NCI-H460 (cell line): ENCODE results near the genes ZBTB2 and RMND1.

DNA sequence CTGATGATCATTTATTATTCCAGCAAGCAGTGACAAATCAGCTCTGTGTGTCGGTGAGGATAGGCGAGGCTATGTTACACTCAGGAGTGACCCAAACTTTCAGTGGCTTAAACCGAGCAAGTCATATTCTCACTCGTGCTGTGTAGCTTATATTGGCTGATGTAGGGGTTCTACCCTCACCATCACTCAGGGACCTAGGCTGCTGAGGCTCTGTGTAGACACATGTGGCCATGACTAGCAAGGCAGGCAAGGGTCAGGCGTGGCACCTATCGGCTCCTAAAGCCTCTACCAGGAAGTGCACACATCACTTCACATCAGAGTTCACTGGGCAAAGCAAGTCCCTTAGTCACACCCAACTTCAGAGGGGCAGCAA is 42.8 kb downstream of the PPP1R14C start:
RAMPAGE:
- cytosol, long total RNA = no peak
- long total RNA = no peak
- nucleus, long total RNA = no peak

DNA sequence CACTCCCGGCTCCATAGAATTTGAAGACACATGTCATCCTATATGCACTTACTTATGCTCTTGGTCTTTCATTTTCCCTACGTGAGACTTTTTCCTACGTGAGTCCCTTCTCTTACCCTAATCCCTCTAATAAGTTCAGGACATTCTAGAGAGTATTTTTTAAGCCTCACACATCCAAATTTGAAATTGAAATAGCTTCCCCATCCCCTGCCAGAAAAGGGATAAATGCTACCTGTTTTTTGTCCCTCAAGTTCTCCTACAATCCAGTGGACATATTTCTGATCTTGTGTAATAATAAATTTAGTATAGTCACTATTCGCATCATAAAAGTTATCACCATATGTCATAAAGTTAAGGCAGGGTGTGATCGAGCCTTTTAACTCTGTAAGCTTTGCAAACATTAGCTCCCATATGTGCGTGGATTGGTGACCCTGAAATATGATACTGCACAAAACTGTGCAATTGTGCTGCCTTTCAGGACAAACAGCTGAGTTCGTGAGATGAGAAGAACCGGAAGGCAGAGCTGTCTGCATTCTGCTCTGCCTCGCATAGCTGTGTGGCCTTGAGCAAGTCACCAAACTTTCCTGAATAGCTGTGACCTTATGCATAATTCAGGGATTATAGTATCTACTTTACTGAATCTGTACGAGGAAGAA is 3.4 kb upstream of the PLEKHG1 start:
RAMPAGE:
- cytosol, long total RNA = no peak
- long total RNA = no peak
- nucleus, long total RNA = no peak

DNA sequence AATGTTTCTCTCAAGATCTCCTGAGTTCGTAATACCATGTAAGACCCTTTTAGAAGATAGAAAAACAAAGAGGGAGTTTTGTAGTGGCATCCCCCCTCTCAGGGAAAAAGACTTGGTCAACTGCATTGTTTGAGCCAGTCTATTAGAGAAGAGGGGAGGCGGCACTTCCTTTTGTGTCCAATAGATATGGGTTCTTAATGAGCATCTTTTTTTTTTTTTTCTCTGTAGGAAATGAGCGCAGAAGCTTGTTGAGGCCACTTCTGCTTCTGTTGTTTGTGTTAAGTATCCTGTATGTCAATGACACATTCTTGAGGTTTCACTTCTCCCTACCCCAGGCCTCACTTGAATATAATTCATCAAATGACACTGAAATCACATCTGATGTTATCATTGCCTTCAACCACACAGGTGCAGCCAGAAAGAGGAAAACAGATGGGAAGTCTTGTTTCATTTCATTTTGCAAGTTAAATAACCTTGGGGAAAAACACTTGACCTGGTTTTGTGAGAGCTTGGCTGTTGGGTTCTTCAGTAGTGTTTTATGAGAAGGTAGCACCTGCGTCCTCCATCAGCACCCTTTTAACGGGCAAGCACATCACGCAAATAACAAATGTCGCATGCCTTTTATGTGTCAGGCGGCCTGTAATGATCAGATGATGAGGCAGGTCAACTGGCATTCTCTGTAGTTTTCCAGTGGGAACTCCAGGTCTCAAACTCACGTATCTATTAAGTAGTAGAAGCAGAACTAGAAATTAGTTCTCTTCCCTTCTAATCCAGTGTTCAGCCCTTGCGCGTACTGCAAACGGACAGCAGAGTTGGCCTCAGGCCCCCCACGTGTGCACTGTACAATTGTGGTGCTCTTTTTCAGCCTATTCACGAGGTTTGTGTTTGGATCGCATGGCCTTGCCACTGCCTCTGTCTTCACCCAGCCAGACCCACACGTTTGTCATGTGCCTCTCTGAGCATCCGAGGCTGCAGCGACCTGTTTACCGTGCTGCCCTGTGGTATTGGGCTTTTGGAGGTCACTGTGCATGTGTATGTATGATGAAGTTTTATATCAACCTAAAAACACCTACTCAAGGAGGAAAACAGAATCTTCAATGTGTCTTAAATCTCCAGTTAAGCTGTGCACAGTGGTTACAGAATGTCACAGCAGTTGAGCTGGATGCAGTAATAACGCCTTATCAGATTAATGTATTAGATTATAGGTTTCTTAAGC is 23.5 kb downstream of the PLEKHG1 start:
RAMPAGE:
- cytosol, long total RNA = no peak
- long total RNA = no peak
- nucleus, long total RNA = no peak

DNA sequence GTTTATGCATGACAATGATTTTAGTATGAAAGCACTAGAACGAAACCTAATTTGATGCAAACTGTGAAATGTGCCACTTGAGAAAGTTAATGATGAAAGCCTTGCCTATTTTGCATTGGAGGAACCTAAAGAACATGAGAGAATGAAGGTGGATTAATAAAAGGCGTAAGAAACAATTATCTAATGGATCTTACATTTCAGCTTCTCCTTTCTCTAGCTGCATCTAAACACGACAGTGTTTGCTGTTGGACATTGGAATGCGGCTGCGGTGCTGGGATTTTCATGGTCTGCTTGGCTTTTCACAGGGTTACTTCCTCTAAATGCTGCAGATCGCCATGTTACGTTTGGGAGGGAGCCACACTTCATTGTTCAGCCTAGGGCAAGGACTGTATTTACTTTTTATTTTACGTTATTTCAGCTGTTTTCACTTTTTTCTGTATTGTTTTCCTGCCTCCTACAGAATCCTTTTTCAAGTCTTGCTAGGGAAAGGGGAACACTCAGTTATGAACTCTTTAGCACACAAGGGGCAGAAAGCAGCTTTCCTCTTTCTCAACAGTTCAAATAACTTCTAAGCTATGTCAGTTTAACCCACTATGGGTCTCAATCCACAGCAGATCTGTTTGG is 98.0 kb upstream of the MTHFD1L start:
RAMPAGE:
- cytosol, long total RNA = no peak
- long total RNA = no peak
- nucleus, long total RNA = no peak

GRCh38 chr6:151059587-151060054 is 180.1 kb upstream of the AKAP12 start:
RAMPAGE:
- cytosol, long total RNA = no peak
- long total RNA = no peak
- nucleus, long total RNA = no peak

GRCh38 chr6:151136554-151137068 is 103.2 kb upstream of the AKAP12 start:
RAMPAGE:
- cytosol, long total RNA = no peak
- long total RNA = no peak
- nucleus, long total RNA = no peak

DNA sequence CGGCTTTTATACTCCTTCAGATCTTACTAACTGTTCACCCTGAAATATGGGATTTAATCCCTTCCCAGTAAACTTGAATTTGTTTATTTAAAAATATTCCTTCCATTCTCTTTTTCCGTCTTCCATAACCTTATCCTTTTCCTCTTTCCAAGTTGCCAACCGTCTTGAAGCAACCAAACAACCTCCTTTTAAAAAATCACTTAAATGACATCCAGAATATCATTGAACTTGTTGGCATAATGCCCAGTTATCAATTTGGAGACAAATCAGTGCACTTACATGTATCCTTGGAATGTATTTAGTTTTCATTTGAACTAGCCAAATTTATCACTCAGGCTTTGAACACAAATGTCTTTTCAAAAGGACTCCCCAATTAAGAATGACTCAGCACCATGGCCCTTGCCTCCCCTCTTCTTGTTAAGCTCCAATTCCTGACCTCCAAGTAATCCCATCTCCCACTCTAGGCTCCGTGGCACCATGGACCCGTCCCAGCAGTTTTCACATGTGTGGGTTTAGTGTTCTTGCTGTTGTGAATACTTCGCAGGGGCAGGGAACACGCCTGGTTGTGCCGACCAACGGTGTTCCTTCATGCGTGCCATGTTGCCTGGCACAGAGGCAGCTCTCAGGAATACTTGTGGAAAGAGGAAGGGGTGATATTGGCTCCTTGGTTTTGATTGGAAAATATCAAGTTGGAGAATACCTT is 2.6 kb downstream of the AKAP12 start:
RAMPAGE:
- cytosol, long total RNA = no peak
- long total RNA = no peak
- nucleus, long total RNA = no peak

DNA sequence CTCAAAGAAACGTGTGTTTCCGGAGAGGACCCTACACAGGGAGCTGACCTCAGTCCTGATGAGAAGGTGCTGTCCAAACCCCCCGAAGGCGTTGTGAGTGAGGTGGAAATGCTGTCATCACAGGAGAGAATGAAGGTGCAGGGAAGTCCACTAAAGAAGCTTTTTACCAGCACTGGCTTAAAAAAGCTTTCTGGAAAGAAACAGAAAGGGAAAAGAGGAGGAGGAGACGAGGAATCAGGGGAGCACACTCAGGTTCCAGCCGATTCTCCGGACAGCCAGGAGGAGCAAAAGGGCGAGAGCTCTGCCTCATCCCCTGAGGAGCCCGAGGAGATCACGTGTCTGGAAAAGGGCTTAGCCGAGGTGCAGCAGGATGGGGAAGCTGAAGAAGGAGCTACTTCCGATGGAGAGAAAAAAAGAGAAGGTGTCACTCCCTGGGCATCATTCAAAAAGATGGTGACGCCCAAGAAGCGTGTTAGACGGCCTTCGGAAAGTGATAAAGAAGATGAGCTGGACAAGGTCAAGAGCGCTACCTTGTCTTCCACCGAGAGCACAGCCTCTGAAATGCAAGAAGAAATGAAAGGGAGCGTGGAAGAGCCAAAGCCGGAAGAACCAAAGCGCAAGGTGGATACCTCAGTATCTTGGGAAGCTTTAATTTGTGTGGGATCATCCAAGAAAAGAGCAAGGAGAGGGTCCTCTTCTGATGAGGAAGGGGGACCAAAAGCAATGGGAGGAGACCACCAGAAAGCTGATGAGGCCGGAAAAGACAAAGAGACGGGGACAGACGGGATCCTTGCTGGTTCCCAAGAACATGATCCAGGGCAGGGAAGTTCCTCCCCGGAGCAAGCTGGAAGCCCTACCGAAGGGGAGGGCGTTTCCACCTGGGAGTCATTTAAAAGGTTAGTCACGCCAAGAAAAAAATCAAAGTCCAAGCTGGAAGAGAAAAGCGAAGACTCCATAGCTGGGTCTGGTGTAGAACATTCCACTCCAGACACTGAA is 41.3 kb downstream of the ZBTB2 start:
RAMPAGE:
- cytosol, long total RNA = no peak
- long total RNA = no peak
- nucleus, long total RNA = no peak

DNA sequence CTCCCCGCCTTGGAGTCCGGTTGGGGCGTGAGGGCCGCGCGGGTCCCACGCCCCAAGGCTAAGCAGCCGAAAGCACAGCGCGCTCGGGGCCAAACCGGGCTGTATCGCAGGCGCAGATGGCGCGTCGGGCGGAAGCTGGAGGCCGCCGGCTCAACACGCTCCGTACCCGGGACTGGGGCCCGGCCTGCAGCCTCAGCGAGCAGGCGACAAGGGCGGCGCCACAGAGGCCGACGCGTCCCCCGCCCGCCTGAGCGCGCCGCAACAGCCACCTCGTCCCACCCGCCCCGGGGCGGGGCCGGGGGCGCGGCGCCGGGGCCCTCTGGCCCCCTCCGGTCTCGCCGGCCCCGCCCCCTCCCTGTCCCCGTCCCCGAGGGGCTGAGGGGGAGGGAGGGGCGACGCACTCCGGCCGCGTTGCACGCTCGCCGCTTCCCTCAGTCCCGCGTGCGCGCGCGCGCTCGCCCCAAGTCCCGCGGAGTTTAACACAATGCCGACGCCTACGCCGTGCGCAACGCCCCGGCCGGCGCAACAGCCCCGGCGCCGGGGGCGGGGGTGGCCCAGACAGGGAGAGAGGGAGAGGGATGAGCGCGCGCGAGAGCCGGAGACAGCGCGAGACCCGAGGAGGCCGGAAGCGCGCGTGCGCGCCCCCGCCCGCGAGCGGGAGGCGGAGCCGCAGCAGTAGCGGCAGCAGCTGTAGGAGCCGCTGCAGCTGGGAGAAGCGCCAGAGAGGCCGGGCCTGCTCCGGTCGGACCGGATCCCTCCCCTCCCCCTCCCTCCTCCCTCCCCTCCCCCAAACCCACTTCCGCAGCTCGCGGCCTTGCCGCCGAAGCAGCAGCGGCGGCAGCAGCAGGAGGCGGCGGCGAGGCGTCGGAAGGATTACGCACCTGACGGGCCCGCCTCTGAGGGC is 1.1 kb downstream of the ZBTB2 start:
RAMPAGE:
- cytosol, long total RNA = no peak
- long total RNA = no peak
- nucleus, long total RNA = no peak

GRCh38 chr6:151391399-151392267 is at the start of gene ZBTB2:
TSS of gene ZBTB2 (minus strand) at chr6:151391559.
RAMPAGE:
- cytosol, long total RNA = no peak
- long total RNA = no peak
- nucleus, long total RNA = no peak

DNA sequence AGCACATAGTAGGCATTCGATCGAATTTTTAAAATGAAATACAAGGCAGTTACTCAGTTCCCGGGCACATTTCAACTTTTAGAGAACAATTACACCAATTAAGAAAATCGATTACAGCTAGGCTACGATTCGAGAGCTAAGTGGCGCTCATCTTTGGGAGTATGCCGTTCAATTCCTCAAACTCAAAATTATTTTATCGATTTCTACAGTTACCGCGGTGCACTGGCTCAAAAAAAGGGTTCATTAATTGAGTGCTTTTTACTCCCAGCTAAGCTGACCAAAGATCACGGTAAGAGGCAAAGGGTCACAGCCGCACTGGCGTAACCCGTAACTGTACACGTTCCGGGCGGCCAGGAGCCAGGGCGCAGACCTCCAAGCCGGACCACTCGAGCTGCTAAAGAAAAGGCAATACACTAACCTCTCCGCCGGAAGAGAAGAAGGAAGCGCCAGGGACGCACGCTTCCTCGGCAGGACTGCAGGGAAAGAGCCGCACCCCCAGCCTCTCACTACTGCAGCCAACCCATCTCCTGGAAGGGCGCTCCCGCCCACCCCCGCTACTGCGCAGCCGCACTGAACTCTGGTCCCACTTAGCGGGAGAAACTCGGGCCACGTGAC is at the start of gene RMND1:
Gene RMND1, minus strand, starts transcription at position 529 of the 615 bp plus-strand sequence.
RAMPAGE:
- cytosol, long total RNA = start-site peak on the minus strand centred at position 479 of the sequence, 87 bp wide, 148 and 243 reads in 2 replicates
- long total RNA = start-site peak on the minus strand centred at position 474 of the sequence, 70 bp wide, 58 and 241 reads in 2 replicates
- nucleus, long total RNA = start-site peak on the minus strand centred at position 487 of the sequence, 101 bp wide, 289 and 32 reads in 2 replicates

RAMPAGE:
- cytosol, long total RNA = no peak
- long total RNA = no peak
- nucleus, long total RNA = no peak
These were observed 136.0 kb downstream of the CCDC170 start for GRCh38 chr6:151629744-151630318.

DNA sequence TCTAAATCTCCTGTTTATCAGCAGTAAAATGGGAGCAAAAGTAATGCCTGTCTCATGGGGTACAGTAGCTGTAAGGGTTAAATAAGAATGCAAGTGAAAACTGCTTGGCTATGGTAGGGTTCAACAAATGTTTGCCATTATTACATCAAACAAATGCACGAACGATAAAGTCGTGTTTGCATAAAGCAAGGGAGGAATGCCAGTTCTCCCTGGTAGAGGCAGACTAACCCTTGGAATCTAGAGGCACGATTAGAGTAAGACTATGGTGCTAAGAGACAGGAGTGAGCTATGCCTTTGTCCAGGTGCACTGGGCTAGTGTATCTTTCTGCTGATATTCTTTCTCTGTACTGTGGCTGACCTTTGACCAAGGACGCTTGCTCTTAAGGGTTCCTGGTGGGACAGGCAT is 139.7 kb downstream of the CCDC170 start:
RAMPAGE:
- cytosol, long total RNA = no peak
- long total RNA = no peak
- nucleus, long total RNA = no peak

DNA sequence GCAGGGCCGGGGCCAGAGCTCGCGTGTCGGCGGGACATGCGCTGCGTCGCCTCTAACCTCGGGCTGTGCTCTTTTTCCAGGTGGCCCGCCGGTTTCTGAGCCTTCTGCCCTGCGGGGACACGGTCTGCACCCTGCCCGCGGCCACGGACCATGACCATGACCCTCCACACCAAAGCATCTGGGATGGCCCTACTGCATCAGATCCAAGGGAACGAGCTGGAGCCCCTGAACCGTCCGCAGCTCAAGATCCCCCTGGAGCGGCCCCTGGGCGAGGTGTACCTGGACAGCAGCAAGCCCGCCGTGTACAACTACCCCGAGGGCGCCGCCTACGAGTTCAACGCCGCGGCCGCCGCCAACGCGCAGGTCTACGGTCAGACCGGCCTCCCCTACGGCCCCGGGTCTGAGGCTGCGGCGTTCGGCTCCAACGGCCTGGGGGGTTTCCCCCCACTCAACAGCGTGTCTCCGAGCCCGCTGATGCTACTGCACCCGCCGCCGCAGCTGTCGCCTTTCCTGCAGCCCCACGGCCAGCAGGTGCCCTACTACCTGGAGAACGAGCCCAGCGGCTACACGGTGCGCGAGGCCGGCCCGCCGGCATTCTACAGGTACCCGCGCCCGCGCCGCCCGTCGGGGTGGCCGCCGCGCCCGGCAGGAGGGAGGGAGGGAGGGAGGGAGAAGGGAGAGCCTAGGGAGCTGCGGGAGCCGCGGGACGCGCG is 437 bp downstream of the ESR1 start:
RAMPAGE:
- cytosol, long total RNA = no peak
- long total RNA = no peak
- nucleus, long total RNA = start-site peak on the plus strand centred at position 367 of the sequence, 85 bp wide, 26 and 6 reads in 2 replicates

DNA sequence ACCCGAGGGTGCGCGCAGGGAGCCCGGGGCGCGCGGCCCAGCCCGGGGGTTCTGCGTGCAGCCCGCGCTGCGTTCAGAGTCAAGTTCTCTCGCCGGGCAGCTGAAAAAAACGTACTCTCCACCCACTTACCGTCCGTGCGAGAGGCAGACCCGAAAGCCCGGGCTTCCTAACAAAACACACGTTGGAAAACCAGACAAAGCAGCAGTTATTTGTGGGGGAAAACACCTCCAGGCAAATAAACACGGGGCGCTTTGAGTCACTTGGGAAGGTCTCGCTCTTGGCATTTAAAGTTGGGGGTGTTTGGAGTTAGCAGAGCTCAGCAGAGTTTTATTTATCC is 963 bp downstream of the ESR1 start:
RAMPAGE:
- cytosol, long total RNA = no peak
- long total RNA = no peak
- nucleus, long total RNA = no peak

DNA sequence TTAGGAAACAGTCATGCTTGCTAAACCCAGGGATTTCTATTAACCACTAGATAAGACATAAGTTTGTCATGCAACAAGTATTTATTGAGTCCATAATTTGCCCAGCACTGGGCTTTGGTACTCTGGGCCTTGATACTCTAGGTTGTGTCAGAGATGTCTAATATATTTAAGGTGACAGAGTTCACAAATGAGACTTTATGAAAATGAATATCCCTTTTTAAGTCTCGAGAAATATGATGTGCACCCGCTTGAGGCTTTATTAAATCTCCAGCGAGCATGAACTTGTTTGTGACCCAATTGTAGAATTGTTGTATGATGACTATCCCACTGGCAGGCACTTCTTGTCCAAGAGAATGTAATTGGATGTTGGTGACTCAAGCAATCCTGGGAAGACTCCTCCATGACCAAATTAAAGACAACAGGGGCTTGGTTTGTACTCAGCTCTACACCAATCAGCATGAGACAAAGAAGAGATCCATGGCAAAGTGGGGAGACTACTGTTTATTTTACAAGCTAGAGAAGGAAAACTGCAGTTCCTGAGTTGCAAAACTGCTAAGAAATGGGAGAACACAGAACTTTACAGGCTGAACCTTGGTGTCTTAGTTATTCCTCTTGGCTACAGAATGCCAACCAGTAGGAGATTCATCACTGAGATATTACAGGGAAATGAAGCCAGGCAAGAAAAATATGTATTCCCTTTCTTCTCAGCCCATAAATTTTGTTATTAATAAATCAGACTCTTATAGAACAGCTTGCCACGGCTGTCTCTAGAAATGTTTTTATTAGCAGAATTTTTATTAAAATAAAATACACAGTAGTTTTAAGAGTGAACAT is 109.4 kb downstream of the ESR1 start:
RAMPAGE:
- cytosol, long total RNA = no peak
- long total RNA = no peak
- nucleus, long total RNA = no peak

DNA sequence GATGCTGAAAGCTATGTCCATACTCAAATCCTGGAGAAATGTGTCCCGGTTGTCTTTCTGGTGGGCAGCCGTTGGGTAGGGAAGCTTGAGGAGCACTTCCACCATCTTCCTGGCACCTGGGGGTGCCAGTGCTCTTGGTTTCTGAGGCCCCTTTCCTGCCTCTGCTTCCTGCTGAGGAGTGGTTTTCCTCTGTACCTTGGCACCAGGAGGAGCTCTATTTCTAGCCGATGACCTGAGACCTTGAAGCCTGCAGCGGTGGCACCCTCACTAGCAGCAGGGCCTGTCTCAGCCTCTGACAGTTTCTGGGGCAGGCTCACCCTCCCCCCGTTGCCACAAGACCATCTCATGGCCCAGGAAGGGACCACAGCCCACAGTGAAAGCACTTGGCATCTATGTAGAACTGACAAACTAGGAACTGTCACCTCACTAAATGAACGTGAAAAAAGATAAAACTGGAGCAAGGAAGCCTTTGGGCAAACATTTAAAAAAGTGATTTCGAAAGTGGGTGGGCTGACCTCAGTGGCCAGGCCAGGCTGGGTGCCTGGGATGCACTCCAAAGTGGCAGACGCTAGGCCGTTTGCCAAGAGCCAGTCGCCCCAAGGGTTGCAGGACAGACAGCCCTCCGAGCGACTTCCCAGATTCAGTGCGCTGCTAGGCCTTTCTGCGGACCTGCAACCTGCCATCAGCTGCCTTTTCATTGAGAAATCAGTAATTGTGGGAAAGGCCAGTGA is 303.5 kb downstream of the ESR1 start:
RAMPAGE:
- cytosol, long total RNA = no peak
- long total RNA = no peak
- nucleus, long total RNA = no peak

GRCh38 chr6:152354577-152354980 is 282.6 kb downstream of the SYNE1 start:
RAMPAGE:
- cytosol, long total RNA = no peak
- long total RNA = no peak
- nucleus, long total RNA = no peak

DNA sequence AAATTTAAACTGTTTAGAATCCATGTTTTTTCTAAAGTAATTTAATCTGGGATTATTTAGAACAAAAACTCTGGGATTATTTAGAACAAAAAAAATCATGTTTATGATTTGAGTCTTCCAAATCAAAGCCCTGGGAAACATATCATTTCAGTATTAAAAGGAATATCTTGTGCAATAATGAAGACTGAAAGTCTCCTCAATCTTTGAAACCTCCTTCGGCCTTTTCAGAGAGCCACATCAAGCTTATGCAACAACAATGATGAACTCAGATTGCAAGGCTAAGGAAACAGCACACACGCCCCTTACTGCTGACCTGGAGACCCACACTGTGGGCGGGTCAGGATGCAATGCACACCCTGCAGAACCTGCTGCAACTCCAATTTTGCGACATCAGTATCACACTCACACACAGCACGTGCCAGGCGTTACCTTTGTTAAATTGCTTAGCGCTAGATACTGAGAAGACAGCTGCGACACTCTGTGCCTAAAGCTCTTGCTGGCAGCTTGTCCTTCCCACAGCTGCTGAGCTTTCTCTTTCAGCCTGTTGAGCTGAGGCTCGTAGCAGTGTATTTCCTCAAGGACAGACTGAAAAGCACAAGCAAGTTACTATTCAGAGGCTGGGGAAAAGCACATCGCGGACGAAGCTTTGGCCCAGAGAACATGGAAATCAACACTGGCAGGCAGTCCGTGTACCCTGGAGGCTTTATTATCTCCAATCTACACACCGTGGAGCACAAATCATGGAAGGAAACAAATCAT is 268.4 kb downstream of the SYNE1 start:
RAMPAGE:
- cytosol, long total RNA = no peak
- long total RNA = no peak
- nucleus, long total RNA = no peak

RAMPAGE:
- cytosol, long total RNA = no peak
- long total RNA = no peak
- nucleus, long total RNA = no peak
These were observed 7.8 kb downstream of the FBXO5 start for GRCh38 chr6:152974745-152975761.